Mammary microvascular endothelial cell (primary cell): ENCODE results near the gene BMPR2.

GRCh38 chr2:202031980-202032496, 1.6 kb upstream of the FZD7 start:
- RAMPAGE, long total RNA: no peak

- RAMPAGE, long total RNA: no peak
These were observed 8.9 kb upstream of the KIAA2012 start for GRCh38 chr2:202063983-202064637.

GRCh38 chr2:202135693-202135945, 62.6 kb downstream of the KIAA2012 start:
- RAMPAGE, long total RNA: no peak

- RAMPAGE, long total RNA: no peak
These were observed 76.3 kb downstream of the KIAA2012 start for GRCh38 chr2:202149313-202149802.

GRCh38 chr2:202249848-202250415, 11.5 kb upstream of the SUMO1 start:
- RAMPAGE, long total RNA: no peak

DNA sequence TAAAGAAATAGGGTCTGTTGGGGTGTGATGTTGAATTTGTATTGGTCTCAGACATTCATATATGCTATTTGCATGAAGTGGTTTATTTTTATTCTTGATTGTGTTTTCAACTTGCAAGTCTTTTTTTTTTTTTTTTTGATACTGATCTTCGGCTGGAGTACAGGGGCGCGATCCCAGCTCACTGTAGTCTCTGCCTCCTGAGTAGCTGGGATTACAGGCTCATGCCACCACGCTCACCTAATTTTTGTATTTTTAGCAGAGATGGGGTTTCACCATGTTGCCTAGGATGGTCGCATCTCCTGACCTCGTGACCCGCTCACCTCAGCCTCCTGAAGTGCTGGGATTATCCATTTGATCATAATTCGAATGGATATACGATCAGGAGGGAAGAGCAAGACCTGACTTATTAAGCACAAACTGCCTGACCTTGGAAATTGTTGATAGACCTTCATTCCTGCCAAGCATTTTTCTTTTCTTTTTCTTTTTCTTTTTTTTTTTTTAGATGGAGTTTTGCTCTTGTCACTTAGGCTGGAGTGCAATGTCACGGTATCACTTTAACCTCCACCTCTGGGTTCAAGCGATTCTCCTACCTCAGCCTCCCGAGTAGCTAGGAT, 15.2 kb downstream of the NOP58 start:
- RAMPAGE, long total RNA: no peak

DNA sequence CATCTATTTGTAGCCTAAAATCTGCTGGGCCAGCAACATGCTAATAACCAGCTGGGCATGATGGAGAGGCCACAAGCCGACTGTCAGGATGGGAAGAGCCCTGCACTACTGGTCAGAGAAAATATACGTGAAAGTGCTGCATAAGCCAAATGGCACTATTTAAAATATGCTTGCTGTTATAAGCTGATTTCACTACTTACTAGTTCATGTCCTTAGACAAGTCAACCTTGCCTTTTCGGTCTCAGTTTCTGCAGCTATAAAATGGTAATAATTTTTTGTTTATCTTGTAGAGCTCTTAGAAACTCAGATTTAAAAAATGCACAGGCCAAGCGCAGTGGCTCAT, 46.5 kb downstream of the NOP58 start:
- RAMPAGE, long total RNA: no peak

DNA sequence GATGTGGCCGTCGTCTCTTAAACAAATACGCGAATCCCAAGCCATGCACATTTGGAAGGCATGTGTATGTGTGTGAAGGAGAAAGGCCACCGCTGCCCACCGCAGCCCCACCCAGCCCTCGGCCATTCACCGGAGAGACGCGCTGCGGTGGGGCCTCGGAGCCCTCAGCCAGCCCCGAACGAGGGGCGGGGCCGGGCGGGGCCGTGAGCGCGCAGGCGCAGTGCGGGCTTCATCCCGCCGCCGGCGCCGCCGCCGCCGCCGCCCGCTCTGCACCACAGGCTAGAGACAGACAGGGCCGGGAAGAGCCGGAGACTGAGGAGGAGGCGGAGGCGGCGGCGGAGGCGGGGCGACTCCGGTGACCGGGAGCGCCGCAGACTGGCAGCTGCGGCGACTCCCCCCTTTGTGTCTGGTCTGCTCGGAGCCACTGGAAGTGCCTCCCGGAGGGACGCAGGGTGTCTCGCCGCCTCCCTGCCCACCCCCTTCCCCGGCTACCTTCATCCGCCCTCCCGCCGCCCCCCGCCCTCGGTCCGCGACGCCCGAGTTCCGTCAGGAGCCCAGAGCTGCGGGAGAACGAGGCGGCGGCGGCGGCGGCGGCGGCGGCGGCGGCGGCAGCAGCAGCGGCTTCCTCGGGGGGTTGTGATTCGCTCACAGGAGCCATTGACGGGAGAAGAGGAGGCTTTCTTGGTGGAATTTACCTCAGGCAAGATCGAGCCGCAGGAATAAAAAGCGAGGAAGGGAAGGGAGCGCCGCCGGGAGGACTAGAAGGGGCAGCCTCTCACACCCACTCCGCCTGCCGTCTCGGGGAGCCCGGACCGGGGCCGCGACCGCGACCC, at the start of gene BMPR2:
Gene BMPR2, plus strand, starts transcription at position 390 of the 833 bp plus-strand sequence.
- RAMPAGE, long total RNA: no peak

GRCh38 chr2:202376998-202377167, 756 bp downstream of the BMPR2 start:
- RAMPAGE, long total RNA: no peak

GRCh38 chr2:202377779-202378144, 1.6 kb downstream of the BMPR2 start:
- RAMPAGE, long total RNA: no peak

- RAMPAGE, long total RNA: no peak
These were observed 19.9 kb downstream of the BMPR2 start for GRCh38 chr2:202395792-202396574.

GRCh38 chr2:202555925-202556687, 78.7 kb upstream of the FAM117B start:
- RAMPAGE, long total RNA: no peak

GRCh38 chr2:203070506-203070778, 55.8 kb downstream of the NBEAL1 start:
- RAMPAGE, long total RNA: no peak

- RAMPAGE, long total RNA: no peak
These were observed 68.4 kb downstream of the NBEAL1 start for GRCh38 chr2:203082983-203083663.

DNA sequence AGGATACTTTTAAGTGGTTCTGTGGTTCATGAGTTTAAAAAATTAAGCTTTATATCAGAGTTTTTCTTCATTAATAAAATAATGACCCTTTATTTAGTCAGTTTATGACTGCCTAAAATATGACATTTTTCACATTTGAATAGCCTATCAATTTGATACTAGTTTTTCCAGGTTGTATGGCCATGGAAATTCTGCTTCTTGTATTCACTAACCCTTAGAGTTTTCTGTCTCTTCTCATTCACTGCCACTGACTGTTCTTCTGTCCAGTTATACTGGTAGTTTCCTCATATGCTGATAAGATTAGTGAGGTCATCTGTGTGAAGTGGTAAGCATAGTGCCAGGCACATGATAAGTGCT, 91.1 kb downstream of the NBEAL1 start:
- RAMPAGE, long total RNA: no peak

- RAMPAGE, long total RNA: no peak
These were observed 22.4 kb upstream of the CD28 start for GRCh38 chr2:203683867-203684548.

DNA sequence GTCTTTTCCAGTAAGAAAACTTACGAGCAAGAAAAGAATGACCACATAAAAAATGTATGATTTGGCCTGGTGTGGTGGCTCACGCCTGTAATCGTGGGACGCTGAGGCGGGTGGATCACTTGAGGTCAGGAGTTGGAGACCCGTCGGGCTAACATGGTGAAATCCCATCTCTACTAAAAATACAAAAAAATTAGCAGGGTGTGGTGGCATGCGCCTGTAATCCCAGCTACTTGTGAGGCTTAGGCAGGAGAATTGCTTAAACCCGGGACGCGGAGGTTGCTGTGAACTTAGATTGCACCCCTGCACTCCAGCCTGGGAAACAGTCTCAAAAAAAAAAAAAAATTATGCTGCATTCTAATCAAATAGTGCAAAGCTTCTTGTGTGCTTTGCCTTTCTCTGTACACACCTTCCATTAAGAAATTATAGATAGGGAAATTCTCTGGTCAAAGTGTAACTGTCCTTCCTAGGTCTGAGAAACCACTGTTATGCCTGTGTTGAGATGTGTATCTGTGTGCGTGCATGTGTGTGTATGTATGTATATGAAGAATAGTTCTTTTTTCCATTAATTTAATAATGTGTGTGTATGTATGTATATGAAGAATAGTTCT, 2.4 kb downstream of the CD28 start:
- RAMPAGE, long total RNA: no peak

DNA sequence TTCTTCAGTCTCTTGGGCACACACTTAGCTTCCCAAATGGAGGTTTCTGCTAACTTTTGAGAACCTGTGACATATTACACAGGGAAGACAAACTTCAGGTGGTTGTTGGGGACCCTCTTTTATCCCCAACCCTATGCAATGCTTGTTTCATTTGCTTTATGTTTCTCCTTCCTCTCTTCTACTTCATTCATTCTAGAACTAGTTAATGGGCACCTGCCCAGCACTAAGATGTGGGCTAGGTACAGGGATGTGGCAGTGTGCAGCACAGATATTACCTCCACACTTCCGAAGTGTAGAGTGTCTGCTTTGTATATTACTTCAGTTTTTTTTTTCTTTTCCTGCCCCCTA, 35.1 kb downstream of the CD28 start:
- RAMPAGE, long total RNA: no peak

- RAMPAGE, long total RNA: no peak
These were observed 52.4 kb upstream of the CTLA4 start for GRCh38 chr2:203815219-203815537.

DNA sequence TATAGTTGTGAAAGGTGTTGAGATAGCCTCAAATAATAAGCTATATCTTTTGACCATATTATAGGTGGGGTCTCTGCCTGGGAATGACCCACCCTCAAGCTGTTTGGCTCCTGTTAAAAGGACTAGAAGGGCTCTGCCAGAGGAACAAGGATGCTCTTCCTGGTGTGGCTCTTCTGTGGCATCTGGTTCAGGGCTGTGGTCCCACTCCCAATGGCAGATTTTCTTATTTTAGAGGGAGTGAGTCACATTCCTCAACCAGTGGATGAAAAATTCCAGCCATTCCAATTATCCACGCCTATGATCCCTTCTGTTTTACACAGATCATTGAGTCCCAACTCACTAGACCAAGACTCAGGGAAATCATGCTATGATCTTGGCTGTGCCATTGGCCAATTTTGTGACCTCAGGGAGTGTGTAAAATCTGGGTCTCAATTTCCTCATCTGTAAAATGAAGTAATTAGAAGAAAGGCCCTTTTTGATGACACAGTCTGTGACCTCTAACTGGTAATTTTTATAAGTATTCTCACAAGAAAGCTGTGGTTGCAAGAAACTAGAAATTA, 120.0 kb downstream of the PARD3B start:
- RAMPAGE, long total RNA: no peak